Diencephalon (tissue), 2 donors: ENCODE results near the genes SMPDL3B and ZCCHC17.

DNA sequence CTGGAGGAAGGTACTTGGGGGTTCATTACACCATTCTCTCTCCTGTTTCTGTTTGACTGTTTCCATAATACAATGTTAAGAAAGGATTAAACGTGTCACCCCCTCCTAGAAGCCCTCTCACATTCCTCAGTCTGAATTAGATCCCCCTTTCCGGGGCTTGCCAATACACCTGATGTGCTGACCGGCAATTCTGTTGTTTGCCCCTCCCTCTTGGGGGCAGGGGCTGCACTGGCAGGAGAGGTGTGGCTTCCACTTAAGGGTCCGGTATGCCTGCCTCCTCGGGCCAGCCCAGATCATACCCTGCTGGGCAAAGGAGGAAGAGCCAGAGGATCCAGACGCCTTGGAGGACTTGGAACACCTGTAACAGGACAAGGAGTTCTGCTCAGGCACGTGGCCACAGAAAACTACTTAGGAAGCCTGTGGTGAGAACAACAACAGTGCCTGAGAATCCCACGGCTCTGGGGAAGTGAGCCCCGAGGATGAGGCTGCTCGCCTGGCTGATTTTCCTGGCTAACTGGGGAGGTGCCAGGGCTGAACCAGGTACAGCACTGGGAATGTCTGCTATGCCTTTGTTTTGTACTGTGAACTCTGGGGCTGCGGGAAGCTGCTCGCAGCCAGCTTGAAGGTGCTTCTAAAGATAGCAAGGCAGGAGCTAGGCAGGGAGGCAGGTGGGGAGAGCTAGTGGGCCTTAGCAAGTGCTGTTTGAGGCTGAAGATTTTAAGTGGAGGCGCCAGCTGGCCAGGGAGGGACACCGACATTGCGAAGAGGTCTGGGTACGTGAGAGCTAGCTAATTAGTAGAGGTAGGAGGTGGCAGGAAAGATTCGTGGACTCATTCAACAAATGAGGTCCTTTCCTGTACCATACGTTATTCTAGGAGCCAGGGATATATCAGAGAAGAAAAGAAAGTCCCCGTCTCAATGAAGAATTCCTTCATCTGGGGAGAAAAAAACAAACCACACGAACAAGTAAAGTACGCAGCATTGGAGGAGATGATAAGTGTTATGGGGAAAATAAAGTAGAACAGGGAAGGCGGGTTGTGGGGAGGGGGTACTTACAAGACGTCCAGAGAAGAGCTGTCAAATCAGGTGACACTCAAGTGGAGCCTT lies at the start of gene SMPDL3B:
SMPDL3B (plus strand) TSS at position 296 of the 1,107 bp plus-strand sequence.
- RAMPAGE, long total RNA: no peak

GRCh38 chr1:28134685-28135101 lies 41.8 kb downstream of the PTAFR start:
- RAMPAGE, long total RNA: no peak

GRCh38 chr1:28159864-28160150 lies 16.7 kb downstream of the PTAFR start:
- RAMPAGE, long total RNA: no peak

DNA sequence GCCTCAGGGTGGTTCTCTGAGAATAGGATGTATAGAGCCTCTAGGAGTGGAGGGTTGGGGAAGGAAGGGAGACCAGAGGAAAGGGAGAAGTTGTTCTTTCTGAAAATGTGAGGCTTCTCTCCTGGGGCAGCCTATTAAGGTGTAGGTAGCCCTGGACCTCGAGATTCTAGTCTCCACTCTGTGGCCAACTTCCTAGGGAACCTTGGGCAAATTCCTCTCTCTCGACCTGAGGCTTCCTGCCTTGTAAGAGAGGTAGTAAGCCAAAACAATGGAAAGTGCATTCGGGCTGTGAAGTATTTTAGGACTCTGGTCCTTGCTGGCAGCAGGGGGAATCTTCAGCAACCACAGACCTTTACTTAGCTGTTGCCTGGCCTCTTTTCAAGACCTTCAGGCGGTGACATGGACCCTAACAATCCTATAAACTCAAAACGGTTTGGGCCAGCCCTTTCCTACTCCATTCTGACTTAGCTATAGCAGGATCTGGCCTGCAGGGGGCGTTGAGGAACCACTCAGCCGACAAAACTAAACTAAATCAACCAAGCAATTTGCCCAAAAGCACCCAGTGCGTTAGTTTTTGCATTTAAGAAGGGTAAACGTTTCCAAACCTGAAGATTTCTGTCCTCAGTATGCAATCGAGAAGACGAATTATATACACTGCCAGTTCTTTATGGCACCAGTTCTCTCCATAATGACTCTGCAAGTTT lies 11.0 kb upstream of the SESN2 start:
- RAMPAGE, long total RNA: no peak

DNA sequence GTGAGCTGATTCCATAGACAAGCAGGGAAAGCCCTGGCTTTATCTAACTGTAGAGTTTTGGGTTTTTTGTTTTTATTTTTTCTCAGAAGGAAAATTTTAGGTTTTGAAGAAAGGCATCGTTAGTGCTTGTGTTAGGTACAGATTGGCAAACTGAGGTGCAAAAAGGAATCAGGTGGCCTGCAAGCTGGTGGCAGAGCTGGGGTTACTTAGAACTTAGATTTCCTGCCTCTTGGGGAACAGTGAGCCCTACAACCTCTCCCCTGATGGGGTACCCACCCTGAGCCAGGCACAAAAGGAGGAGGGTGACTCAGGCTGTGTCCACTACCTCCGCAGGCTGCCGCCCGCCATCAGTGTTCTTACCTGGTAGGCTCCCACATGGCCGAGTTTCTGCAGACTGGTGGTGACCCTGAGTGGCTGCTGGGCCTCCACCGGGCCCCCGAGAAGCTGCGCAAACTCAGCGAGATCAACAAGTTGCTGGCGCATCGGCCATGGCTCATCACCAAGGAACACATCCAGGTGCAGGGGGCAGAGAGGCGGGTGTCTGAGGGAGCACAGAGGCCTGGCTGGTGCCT lies 12.7 kb downstream of the SESN2 start:
- RAMPAGE, long total RNA: no peak

GRCh38 chr1:28272523-28273076 lies 13.3 kb downstream of the SESN2 start:
- RAMPAGE, long total RNA: no peak

DNA sequence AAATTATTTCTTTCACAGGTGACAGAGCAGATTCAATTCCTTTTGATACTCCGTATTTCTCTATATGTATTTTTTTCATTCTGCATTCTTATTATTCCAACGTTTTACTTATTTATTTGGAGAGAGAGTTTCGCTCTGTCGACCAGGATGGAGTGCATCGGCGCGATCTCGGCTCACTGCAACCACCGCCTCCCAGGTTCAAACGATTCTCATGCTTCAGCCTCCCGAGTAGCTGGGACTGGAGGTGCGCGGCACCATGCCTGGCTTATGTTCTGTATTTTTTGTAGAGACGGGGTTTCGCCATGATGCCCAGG lies 575 bp upstream of the RCC1 start:
- RAMPAGE, long total RNA: no peak

- RAMPAGE, long total RNA: no peak
These were observed 11.6 kb downstream of the YTHDF2 start for GRCh38 chr1:28748271-28748811.

DNA sequence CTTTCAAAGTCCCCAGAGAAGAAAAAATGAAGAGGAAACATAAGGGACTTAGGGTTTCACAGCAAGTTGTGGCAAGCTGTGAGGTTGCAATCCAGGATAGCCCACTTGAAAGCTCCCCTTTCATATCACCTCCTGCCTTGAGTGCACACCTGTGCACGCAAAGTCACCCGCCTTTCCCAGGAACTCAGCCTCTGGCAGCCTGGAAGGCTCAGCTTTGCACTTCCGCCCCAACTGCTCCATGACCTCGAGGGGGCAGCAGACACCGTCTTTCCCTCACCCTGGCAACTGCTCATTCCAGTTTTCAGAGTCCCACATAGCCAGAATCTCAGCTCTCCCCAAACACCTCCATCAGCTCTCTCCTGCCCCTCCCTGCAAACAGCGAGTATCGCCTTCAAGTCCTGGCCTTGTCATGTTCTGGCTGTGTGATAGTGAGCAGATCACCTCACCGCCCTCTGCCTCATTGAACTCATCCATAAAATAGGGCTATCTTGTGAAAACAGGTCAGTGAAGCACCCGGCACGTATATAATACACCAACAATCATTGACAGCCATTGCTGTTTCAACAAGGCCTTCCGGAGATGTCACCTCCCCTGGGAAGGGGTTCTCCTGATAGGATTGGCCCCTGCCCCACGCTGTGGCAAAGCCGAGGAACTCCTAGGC lies 32.3 kb upstream of the EPB41 start:
- RAMPAGE, long total RNA: no peak

DNA sequence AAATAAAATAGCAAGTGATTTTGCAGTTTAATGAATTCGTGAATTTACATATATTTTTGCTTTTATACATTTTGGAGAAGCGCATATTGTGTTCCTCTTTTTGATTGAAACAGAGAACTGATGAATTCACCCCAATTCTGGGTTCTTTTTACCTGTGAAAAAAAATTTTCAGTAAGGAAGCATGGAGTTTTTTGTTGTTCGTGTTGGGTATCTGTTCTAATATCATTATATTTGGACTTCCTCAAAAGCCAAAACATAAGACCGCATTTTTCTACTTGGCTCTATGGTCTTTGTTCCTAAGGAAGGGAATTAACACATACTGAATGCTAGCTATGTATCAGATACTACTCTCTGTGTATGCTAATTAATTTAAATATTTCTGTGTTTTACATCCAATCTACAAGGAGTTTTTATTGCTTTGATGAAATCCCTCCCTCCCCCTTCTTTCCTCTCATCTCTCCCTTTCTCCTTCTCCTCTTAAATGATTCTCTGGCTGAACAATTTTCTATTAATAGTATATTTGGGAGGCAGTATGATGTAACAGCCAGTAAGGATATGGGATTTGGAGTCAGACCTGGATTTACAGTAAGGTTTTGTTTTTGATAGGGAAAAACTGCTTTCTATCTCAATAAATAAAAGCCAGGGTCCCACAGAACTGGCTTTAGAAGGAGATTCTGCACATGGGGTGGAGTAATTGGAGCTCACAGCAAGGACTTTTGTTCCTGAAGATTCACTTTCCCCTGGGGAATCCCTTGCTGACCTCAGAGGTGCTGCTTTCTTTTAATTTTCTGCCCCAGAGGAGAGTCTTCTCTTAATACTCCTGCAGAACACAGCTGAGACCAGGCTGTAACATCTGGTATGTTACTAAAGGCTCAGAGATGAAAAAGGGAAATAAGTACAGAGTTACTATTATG lies 13.1 kb downstream of the EPB41 start:
- RAMPAGE, long total RNA: no peak

DNA sequence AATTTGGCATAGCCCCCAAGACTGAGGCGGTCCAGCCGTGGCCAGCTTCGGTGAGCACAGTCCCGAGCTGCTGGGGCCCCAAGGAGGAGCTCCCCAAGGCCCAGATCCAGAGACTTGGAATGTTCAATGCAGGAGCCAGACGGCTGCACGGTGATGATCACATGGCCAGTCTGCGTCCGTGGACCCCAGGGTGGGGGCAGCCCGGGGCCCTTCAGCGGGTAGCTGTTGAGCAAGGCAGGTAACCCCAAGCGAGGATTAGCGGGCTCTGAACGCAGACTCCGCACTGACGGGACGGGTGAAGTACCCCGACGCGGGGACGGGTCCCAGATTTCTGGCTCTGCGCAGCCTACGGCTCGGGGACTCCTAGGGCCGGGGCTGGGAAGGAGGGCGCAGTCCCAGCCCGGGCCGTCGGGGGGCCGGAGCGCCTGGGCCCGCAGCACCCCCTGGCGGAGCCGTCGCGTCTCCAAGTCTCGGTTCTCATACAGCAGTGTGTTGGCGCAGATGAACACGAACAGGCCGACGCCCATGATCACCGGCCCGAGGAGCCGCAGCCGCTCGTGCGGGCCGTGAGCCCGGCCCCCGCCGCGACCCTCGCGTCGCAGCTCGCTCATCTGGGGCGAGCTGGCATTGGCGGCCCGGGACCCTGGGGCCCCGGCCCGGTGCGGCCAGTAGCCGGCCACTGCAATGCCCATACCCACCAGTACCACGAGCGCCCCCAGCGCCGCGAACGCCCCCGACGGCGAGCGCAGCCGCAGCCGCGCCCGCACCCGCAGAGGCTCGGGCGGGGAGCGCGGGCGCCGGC lies 2.6 kb downstream of the TMEM200B start:
- RAMPAGE, long total RNA: no peak

- RAMPAGE, long total RNA: no peak
These were observed 27.0 kb downstream of the SRSF4 start for GRCh38 chr1:29154543-29155304.

GRCh38 chr1:30742290-30742901 lies 15.2 kb downstream of the LAPTM5 start:
- RAMPAGE, long total RNA: no peak

DNA sequence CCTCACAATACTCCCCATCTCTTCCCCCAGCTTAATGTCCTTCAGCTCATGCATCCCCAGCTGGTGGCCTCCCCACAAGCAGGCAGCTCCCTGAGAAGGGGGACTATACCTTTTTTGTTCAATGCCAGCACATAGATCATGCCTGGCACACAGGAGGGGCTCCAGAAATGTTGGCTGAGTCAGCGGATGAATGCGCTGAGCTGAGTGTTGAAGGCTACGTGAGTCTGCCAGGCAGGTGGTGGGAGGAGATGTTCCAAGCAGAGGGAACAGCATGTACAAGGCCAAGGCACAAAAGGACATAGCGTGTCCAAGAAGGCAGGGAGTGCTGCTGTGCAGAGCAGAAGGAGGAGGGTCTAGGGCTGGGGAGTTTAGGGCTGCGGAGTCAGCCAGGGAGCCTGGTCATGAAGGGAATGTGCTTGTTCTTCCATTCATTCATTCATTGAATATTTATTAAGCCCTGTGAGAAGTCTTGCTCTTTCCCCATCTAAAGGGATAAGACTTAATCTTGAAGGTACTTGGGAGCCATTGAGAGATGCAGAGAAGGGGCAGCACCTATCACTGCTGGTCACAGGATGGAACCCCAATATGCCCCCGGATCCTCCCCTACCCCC lies 31.0 kb upstream of the LAPTM5 start:
- RAMPAGE, long total RNA: no peak

DNA sequence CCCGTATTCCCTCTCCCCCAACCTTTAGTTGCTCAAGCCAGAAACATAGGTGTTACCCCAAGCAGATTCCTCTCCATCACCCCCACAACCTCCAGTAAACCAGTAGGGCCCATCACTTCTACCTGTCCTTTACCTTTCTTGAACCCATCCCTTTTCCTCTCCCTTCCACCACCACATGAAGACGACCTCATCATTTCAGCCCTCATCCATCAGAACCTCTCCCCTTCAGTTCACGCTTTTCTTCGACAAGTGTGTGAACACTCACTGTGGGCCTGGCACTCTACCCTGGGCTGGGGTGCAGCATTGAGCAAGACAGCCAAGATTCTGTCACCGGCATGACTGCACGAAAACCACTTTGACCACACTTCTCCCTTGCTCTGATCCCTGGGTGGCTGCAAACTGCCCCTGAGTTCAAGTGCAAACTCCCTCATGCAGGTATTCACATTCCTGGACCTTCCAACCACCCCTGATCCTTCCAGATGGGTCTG lies 65.5 kb upstream of the LAPTM5 start:
- RAMPAGE, long total RNA: no peak

GRCh38 chr1:30888264-30888990 lies 20.1 kb downstream of the SDC3 start:
- RAMPAGE, long total RNA: no peak

GRCh38 chr1:30929988-30930721 lies 21.6 kb upstream of the SDC3 start:
- RAMPAGE, long total RNA: no peak

DNA sequence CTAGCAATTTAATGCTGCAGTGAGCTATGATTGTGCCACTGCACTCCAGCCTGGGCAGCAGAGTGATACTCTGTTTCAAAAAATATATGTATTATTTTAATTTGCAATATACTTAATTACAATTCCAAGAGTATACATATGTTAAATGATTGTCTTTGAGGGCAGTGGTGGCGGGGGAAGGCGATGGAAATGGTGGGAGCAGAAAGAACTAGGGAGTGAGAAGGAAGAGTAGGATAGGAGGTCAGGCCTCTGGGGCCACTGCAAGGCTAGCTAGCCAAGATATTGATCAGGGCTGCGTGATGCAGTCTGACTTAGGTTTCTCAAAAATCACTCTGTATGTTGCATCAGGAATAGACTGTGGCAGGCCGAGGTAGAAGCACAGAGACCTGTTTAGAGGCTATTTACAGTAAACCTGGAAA lies 21.1 kb upstream of the PUM1 start:
- RAMPAGE, long total RNA: no peak

DNA sequence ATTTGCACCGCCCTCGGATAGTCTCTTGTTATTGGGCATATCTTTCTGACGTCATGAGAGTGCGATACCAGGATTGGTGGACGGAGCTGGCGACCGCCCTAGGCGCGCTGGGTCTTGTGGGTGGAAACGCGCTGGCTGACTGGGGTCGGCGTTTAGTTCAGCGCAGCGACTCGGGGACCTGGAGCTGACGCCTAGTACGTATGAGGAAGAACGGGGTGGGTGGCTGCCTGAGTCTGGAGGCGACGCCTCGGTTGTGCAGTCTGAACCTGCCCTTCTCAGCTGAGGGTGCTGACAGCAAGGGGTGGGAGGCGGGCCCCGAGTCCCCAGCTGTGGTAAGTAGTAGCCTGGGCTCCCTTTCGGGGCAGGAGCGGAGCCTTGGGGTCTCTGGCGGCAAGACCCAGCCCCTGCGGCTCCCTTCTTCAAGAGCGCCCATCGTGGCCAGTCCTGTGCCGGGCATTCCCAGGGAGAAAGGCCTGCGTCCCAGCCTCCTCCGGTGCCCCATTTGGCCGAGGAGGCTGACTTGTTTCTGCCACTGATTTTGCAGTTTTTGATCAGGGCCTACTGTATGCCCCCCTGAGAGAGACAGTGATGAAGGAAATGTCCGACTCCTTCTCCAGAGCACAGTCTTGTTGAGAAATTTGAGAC lies at the start of gene ZCCHC17:
ZCCHC17 (plus strand) TSS at position 151 of the 645 bp plus-strand sequence.
- RAMPAGE, long total RNA: start-site peak on the plus strand centred at position 178 of the sequence, 105 bp wide, 3,011 and 2,356 reads in 2 replicates

GRCh38 chr1:31364441-31365195 lies 8.3 kb downstream of the FABP3 start:
- RAMPAGE, long total RNA: no peak